Airway epithelial cell (primary cell): ENCODE measurements around the gene EIF5AL1.

DNA sequence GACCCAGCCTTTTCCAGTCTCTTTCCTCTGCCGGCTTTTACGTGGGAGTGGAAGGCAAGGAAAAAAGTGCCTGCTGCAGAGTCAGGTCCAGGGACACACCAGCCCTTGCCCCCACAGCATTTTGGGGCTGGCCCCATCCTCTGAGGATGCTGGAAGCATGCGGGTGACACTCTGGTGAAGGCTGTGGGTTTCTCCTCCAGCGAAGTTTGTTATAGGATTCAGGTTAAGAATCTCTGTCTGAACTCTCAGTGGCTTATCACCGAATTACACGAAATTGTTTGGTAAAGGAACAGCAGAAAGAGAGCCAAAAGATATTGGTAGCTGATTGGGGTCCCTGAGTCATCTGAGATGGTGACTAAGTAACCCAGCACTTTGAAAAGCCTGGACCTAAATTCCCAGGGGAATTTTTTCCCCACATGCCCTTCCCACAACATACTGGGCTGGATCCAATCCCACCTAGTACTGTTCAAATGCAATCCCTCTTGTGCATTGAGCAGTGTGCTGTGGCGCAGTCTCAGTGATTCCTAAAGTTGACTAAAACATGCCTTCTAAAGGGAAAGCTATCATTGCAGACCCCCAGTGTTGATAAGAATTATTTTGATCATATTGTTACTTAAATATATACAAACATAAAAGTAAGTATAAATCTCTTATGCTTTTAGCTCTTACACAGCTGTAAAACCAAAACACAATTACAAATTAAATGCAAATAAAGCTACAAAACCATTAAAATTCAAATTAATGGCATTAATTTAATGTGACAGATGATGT lies 424.5 kb downstream of the RPS24 start:
- RAMPAGE, long total RNA, result no peak

- RAMPAGE, long total RNA, result no peak
These were observed 9.5 kb upstream of the ZMIZ1 start for GRCh38 chr10:79059101-79059736.

GRCh38 chr10:79141519-79142745 lies 73.2 kb downstream of the ZMIZ1 start:
- RAMPAGE, long total RNA, result no peak

GRCh38 chr10:79148169-79149273 lies 79.8 kb downstream of the ZMIZ1 start:
- RAMPAGE, long total RNA, result start-site peak on the plus strand at chr10:79148969-79149058, 15 and 5 reads in 2 replicates

- RAMPAGE, long total RNA, result no peak
These were observed 88.9 kb downstream of the ZMIZ1 start for GRCh38 chr10:79157504-79158237.

- RAMPAGE, long total RNA, result no peak
These were observed 91.0 kb downstream of the ZMIZ1 start for GRCh38 chr10:79159623-79160213.

GRCh38 chr10:79195296-79195974 lies 126.7 kb downstream of the ZMIZ1 start:
- RAMPAGE, long total RNA, result no peak

DNA sequence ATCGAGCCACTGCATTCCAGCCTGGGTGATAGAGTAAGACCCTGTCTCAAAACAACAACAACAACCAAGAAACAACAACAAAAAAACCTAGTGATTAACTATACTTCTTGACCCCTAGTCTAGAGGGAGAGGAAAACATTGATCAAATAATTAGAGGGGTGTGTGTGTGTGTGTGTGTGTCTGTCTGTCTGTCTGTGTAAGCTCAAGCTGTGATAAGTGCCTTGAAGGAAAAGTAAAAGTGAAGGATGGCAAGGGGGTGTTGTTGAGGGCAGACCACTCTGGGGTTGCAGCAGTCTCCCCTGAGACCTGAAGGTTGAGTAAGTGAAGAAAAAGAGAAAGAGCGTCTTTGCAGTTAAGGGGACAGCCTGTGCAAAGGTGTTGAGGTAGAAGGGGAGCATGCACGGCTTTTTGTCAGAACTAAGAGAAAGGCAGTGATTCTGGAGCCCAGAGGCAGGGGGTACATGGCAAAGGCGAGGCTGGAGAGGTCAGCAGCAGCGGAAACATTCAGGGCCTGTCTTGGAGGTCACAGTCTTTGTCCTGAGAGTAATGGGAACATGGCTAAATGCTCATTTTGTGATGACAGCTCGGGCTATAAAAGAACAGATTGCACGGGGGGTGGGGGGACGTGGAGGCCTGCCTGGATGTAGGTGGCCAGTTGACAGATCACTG lies 128.7 kb upstream of the PPIF start:
- RAMPAGE, long total RNA, result no peak

DNA sequence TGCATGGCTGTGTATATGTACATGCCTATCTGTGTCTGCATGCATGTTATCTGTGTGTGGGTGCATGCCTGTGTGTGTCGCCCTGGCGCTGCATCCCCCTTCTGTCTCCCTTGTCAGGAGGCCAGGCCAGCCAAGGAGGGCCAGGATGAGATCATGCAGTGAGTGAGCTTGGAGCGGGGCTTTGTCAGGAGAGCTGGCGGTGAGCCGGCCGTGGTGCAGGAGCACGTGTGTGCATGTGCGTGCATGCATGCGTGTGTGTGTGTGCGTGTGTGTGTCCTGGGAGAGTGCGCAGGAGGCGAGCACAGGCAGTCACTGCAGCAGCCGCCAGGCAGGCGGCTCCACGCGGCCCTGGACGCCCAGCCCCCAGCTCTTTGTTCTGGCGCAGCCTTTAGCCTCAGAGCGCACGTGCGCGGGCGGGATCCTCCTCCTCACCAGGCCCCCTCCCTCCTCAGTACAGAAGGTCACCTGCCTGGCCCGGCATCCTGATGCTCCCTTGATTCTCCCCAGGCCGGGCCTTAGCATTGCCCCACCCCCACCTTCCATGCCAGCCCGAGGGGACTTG lies 126.2 kb upstream of the PPIF start:
- RAMPAGE, long total RNA, result no peak

DNA sequence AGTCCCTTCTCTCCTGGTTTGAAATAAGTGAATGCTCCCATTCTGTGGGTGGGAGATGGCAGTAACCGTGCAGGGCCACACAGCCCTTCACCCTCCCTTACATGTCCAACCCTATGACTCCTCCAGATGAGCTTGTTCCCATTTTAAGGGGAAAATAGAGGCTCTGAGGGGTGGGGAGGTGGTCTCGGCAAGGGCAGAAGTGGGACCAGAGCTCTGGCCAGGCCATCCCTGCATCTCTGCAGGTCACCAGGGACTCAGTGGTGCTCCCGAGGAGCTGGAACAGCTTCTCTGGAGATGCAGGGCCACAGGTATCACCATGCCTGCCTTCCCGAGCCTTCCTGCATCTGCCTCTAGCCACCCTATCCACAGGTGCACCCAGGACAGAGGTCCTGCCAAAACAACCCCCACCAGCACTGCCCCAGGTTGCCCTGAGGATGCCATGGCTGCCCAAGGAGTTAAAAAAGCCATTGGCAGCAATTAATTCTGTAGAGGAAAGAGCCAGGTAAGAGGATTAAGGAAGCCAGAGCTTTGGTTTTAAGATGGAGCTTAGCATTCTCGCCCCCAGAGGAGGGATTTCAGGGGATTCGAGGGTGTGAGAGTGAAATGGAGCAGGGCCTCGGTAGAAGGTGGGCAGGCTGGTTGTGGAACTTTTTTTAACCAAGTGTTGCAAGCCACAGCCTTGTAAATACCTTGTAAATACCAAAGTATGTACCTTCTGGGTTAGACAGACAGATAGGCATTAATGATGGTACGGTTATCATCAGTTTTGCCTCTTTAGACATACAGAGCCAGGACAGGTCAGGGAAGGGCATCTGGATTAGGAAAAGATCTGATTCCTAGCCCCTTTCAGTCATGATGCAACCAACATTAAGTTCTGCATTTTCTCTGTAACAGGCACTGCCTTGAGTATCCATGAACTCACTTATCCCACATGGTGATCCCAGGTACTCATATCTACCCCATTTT lies 120.9 kb upstream of the PPIF start:
- RAMPAGE, long total RNA, result no peak

DNA sequence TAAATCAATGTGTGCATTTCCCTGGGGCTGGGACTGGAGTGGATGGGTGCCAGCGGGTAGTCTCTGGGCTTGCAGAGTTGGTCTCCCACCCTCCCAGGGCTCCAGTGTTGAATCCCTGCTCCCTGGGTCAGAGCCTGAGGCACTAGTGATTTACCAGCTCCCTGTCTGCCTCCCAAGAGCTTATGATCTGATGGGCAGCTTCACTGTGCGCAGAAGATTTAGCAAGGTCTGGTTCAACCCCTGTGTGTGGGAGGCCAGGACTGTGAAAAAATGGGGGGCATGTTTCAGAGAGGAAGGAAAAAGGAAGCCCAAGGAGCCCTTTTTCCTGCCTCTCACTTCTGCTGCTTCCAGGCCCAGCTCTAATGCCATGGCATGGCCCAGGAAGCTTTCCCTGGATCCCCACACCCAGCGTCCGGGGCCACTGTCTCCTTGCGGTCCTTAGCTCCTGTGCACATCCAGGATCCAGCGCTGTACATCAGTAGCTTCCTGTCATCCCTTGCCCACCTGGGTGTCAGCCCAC lies 98.4 kb upstream of the PPIF start:
- RAMPAGE, long total RNA, result no peak

GRCh38 chr10:79266131-79266442 lies 81.2 kb upstream of the PPIF start:
- RAMPAGE, long total RNA, result no peak

- RAMPAGE, long total RNA, result no peak
These were observed 24.7 kb upstream of the PPIF start for GRCh38 chr10:79322342-79323187.

DNA sequence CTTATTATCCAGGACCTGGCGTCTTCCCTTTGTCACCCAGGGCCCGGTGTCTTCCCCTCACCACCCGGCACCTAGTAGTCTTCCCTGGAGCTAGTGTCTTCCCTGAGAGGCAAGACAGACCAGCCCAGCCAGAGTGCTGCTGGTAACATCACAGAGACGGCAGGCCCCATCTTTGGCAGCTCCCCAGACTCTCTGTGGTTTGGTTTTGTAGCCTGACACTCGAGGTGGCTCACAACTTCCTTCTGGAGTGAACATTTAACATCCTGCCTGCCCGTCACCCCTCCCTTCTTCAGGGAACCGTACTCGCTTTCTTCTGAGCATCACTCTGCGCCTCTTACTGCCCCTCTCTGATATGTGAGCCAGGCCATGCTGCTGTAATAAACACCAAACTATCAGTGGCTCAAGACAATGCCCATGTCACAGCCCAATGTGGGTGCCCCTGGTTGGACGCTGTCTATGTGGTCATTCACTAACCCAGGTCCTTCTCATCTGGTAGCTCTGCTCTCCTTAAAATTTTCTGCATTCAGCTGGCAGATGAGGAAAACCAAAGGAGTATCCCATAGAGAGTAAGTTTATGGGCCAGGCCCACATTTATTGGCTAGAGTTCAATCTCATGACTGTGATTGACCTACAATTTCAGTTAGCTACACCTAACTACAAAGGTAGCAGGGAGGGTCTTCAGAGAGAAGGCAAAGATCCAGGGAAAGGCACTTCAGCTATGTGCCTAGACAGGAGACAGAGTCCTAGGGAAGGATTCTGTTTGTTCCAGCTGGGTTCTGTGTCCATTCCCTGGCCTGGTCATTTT lies 23.9 kb upstream of the PPIF start:
- RAMPAGE, long total RNA, result no peak

DNA sequence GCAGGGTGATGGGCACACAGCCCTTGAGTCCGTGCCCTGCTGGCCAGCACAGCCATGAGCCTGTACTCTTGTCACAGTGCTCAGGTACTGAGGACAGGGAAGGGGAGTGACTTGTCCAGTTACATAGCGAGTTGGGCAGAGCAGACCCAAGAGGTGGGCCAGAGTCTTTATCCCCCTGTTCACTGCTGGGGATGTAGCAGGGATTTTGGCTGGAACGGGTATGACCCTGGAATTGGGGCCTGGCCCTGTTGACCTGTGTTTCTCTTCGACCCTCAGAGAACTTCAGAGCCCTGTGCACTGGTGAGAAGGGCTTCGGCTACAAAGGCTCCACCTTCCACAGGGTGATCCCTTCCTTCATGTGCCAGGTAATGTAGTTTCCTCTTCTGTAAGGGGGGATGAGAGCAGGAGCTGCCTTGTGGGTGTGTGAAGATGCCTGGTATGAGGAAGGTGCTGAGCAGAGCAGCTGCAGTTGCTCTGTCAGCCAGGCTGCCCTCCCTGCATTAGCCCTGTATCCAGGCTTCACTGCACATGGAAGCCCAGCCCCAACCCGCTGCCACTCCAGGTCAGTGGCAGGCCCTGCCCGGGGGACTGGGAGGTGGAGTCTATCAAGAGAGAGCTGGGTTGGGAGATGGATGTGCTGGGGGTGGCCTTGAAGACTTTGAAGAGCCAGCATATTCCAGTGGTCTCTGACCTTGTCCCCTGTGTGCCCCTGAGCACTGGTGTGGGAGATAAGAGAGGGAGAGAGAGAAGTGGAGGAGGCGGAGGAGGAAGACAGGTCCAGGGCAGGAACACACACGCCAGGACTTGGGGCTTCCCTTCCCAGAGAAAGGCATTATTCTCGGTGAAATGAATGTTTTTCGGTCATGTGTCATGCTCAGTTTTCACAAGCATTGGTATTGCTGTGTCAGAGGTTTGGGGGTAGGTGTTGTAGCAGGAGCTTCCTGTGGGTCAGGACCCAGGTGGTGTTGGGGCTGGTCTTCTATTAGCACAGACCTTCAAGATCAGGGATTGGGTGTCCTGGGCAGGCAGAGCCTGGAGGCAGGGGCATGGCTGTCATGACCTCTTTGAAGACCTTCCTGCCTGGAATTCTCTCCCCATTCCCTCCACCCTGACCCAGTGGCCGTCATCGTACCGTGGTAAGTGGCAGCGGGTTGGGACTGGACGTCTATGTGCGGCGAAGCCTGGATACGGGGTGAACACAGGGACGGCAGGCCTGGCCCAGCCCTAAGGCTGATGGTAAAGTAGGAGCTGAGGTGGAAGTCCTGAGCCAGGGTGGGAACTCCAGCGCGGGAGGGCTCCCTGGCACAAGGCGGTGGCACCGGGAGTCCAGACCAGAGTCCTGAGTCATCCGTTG lies 2.6 kb downstream of the PPIF start:
- RAMPAGE, long total RNA, result no peak

- RAMPAGE, long total RNA, result no peak
These were observed 11.6 kb downstream of the PPIF start for GRCh38 chr10:79358689-79359501.

DNA sequence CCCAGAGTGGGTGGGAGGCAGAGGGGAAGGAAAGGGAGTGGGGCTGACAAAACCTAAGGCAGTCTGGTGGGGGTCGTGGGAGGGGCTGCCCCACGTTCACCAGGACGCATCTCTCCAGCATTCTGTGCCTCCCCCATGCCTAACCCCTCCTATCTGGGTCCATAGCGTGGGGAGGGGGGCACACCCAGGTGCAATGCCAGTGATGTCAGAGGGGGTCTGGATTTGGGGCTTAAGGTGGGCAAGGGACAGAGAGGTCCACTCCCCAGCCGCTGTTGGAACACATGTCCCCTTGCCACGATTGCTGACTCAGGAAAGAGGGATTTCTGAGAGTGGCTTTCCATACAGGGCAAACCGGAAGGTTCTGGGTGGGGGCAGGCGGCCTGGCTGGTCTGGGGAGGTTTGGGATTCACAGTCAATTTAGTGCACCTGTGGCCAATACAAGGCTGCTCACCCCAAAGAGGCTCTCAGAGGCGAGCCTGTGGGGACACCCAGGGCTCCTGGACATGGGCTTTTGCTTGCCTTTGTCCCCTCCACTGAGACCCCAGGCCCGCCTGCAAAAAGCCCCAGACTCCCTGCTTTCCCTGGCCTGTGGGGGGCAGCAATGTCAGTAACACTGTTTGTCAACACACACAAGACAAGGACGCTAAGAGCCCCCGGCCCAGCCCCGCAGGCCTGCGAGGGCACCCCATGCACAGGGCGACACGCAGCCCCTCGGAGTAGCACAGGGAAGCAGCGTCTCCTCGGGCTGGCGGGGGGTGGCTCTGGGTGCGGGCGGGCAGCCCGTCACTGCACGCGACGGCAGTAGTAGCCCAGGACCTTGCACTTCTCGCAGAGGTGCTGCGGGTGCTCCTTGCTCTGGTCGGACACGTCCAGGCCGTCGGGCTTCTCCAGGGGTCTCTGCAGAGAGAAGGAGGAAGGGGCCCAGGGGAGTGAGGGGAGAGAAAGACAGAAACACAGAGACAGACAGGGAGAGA lies 38.6 kb downstream of the PPIF start:
- RAMPAGE, long total RNA, result no peak

GRCh38 chr10:79445177-79445475 lies 298 bp downstream of the ZCCHC24 start:
- RAMPAGE, long total RNA, result no peak

DNA sequence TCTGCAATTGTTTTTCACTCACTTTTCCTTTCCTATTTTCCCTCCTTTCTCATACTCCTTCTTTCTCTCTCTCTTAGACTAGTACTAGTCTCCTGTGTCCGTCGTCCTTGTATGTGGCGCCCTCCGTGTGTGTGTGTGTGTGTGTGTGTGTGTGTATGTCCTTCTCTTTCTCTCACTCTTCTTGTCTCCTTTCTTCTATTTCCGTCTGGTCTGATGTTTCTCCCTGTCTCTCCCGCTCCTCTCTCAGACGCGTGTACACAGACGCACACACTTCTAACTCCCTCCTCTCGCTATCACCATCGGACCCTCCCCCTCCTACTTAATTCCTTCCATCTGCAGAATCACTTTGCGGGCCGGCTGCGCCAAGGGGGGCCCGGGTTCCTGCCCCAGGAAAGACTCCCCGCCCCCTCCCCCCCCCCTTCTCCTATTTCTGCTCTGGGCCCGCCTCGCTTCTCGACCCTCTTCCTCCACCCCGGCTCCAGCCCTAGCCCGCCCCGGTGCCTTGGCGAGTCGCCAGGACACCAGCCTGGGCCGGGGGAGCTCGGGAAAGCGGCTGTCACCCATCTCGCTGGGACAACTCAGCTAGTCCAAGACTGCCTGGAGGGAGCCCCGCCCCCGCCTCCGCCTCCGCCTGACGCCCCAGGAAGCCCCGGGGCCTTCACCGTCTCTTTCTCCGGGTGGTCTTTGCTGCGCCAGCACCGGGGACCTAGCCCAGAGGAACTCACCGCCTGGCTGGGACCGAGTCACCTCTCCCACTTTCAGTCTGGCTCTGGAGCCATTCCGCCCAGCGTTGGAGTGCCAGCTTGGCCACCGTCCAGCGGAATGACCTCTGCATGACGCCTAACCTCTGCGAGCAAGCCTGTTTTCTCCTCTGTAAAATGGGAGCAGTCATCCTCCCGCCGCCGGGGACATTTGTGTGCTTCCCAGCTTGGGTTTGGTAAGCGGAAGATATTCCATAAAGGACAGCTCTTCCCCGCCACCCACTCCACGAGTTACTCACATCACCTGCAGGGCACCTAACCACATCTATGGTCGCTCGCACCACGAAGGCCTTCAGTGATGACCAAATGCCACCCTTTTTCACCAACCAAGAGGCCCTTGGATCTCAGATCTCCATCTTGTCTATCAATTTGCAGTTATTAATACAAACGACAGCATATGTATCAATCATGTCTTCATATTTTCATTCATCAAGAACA lies 1.0 kb upstream of the ZCCHC24 start:
- RAMPAGE, long total RNA, result no peak

GRCh38 chr10:79512290-79512811 lies at the start of gene EIF5AL1:
TSS of gene EIF5AL1 (plus strand) at chr10:79512533.
- RAMPAGE, long total RNA, result no peak